SEM (cell line): ENCODE measurements around a stretch of chr5.

GRCh38 chr5:157748757-157749280 is 5.3 kb downstream of the LSM11 start:
- PRO-cap, result no peak

- PRO-cap, result no peak
Observed at GRCh38 chr5:157917989-157918274, 59.0 kb upstream of the CLINT1 start.

GRCh38 chr5:158020655-158021130 is 161.7 kb upstream of the CLINT1 start:
- PRO-cap, result no peak

GRCh38 chr5:158390502-158390921 is 531.6 kb upstream of the CLINT1 start:
- PRO-cap, result bidirectional peak, plus-strand start at chr5:158390770, minus-strand start at chr5:158390599

- PRO-cap, result no peak
Observed at GRCh38 chr5:158461172-158461750, 602.3 kb upstream of the CLINT1 start.

GRCh38 chr5:158464003-158464420 is 605.1 kb upstream of the CLINT1 start:
- PRO-cap, result no peak

GRCh38 chr5:158515015-158515214 is 584.8 kb downstream of the EBF1 start:
- PRO-cap, result no peak

DNA sequence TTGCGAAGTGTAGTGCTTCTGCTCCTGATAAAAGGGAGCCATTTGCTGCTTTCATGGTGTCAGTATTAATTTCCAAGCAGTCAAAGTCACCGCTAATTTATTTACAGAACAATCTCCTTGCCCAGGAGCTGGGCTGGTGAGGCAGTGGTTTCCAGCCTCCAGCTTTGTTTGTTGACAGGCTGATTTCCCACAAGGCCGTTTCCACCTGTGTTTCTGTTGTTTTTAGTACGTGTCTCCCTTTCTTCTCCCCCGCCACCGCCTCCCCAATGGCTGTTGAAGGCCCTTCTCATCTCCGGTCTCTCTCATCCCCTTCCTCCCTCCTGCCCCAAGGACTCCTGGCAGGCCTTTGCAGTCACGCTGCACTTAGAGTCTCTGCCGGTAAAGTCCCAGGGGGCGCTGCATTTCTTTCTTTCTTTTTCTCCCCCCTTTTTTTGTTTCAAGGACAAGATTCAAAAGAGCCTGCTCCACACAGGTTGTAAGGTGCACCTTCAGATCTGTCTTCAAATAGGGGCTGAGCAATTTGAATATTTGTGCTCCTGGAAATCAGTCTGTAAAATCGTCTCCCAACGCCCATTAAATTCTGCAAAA is 422.6 kb downstream of the EBF1 start:
- PRO-cap, result unidirectional peak, minus-strand start at position 268 of the sequence; unidirectional peak, minus-strand start at position 337 of the sequence

GRCh38 chr5:158748168-158748463 is 351.6 kb downstream of the EBF1 start:
- PRO-cap, result no peak

DNA sequence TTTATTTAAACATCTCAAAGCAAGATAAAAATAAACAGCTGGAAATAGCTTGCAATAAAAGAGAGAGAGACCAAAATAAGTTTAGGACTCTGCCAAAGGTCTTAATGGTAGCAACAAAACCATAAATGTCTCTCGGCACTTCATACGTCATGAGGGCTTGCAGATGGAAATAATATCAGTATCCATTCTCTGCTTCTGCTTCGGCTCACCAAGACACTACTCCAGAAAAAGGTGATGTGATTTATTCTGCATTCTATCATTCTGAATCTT is 56.2 kb downstream of the EBF1 start:
- PRO-cap, result no peak

GRCh38 chr5:159053685-159054257 is 45.9 kb downstream of the EBF1 start:
- PRO-cap, result no peak

DNA sequence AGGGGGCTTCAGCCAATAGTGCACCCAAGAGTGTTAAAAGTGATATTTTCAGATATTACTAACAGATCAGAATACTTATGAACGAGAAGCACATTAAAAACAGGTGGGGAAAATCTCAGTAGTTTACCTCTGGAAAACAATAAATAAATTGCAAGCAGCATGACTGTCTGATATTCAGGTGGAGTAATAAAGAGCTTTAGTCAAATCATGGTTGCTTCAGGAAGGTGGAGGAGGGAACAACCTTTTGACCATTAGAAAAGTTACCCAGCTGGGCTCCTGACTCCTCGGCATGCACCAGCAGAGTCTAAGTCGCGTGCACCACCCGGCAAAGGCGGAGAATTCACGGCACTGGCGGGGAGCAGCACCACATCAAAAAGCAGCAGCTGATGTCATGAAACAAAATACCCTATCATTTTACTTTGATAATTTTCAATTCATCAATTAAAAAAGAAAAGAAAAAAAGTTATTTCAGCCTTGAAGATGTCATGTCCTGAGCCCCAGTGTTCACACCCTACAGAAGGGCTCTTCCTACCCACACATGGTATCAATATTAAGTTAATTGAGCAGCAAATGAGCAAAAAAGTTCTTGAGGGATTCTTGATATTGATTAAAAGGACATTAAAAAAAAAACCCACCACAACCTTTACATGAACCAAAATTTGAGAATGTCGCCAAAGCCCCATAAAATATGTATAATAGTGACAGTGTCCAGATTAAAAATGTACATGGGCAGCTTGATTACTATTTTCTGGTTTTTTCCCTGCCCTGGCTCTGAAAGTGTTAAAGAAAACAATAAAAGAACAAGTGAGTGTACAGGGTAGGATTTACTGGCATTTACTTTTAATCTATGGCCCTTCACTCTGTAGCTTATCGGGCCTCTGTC is 34.4 kb downstream of the EBF1 start:
- PRO-cap, result no peak

- PRO-cap, result no peak
Observed at GRCh38 chr5:159165828-159166621, 43.3 kb downstream of the RNF145 start.

- PRO-cap, result no peak
Observed at GRCh38 chr5:159178922-159179678, 30.3 kb downstream of the RNF145 start.

GRCh38 chr5:159184803-159185508 is 24.4 kb downstream of the RNF145 start:
- PRO-cap, result no peak

DNA sequence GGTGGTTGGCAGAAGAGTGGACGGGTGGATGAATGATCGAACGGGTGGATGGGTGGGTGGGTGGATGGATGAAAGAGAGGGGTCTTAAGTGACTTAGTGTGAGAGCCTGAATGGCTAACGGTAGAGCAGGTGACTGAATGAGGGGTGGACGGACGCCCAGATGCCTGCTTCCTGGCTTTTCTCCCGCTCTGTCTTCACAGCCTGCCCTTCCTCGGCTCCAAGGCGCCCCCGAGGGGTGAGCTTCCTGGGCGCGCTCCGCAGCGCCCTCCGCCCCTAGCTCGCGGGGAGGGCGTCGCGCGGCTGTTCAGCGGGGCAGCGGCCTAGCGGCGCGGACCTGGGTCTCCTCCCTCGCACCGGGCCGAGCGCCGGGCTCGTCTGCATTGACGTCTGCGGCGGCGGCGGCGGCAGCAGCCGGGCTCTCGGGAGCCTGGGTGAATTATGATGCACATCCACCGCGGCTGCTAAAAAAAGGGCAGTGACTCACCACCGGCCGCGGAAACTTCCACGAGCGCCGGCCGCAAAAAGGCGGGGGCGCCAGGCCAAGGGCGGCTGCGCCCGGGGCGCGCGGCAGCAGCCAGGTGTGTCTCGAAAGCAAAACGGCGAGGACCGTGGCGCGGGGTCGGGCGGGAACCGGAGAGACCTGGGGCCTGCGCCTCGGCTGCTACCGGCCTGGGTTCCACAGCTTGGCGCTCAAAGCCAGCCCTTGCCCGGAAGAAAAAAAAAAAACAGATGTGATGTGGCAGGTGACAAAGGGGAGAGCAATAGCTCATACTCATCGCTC is 143.1 kb upstream of the ADRA1B start:
- PRO-cap, result bidirectional peak, plus-strand start at position 303 of the sequence, minus-strand start at position 304 of the sequence; bidirectional peak, plus-strand start at position 520 of the sequence, minus-strand start at position 379 of the sequence

DNA sequence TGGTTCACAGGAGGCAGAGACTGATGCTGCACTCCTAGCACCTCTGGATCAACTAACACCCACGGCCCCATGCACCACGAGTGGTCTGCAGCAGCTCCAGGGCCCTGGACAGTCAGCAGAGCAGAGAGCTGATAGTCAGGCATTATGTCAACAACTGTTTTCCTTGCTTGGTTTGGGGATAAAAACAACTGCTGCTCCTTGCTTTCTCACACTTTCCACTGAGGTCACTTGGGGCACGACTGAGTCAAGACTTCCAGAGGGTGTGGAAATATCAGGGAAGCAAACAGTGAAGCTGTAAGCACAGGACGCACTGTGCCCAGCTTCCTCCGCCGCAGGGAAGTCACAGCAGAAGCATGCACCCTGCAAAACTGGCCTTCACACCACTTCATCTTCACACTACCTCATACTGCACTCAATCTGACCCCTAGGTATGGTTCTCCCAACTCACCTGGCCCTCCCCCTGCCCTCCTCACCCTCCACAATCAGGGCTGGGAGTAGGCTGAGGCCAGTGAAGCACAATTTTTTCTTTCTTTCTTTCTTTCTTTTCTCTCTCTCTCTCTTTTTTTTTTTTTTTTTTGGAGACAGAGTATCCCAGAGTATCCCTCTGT is 96.2 kb upstream of the ADRA1B start:
- PRO-cap, result no peak

DNA sequence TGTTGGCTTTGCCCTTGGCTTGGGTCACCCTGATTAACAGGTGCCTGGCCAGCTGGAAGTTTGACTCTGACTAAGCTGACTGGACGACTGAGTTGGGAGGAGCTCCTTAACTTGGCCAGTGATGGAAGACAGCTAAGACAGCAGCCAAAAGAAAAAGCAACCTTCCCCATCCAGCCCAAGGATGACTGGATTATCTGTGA is 60.4 kb upstream of the ADRA1B start:
- PRO-cap, result no peak

GRCh38 chr5:160062710-160063204 is 53.8 kb downstream of the TTC1 start:
- PRO-cap, result no peak

DNA sequence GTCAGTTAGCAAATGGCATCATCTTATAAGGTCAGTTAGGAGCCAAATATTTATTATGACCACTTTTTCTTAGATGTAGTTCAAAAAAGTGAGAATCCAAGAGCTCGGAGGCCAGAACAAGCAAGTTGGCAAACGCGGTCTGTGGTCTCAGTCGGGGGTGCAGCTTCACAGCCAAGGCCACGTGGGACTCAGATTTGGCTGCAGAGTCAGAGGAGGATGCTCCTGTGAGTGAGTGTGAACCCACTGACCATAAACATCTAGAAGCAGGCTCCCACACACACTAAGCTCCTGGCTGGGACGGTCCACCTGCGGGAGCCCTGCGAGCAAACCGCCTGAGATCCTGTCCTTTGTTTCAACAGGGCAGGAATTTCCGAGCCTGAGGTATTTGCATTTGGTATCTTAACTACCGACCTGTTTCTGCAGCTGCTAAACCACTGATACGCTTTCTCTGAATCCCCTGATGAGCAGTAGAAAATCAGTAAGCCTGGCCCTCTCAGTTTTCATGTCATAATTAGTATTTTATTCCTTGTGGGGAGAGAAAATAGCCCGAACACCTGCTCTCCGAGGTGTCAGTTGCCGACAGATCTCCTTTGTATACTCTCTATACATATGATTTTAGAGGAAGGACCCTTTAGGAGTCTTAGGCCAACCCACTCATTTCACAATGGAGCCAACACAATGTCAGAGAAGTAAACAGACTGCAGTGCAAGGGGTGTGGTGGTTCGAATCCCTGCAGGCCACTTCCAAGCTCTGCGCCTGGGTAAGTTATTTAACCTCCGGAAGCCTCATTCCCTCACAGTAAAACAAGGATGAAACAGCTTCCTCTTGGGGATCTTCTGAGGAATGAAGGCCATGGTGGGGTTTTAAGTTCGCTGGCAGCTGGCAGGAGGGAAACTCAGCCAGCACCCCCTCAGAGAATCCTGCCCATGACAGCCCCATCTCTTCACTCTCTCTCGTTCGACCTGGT is 40.9 kb upstream of the PWWP2A start:
- PRO-cap, result no peak